LUHMES (cell line): ENCODE results near the gene ZNF385D.

DNA sequence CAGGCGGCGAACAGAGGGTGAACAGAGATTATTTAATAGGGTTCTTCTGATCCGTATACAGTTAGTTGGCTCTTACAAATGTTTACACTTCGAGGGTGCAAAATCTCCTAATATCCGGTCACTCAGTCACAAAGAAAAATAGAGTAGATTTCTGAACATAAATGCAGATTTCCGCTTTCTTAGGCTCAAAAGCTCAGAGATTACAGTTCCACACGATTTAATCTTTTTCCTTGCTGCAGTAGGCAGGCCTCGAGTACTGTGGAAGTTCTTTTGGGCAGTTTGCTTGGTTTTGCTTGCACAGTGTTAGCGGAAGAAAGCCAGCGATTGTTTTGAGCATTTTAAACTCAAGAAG, 990 bp downstream of the PLCL2 start:
- PRO-cap: no peak

DNA sequence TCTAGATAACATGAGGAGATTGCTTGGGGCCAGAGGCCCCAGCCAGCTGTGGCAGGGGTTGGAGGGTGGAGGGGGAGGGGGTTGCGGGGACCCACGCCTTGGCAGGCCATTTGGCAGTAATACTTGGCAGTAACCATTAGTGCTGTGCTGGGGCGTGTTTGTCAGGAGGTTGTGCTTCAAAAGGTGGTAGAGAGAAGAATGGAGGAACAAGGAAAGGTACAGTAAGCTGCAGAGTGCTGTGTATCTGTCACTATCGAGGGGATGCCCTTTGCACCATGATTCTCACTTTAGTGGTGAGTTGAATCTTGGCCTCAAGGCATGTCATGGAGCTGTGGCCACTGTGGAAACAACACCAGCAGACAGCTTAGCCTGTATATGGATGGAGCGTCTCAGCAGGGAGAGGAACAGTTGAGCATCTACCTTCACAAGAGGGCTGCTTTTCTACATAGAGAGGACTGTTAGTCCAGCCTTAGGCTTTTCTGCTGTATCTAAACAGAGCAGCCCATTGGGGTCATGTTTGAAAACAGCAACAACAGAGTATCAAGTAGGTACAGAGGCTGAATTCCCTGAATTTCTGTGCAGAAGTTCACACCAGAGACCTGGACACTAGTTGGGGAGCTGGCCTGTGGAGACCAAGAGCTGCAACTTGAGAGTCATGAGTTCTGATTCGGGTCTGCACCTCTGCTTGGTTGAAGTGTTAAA, 14.3 kb downstream of the PLCL2 start:
- PRO-cap: no peak

GRCh38 chr3:17157313-17158267, 272.8 kb downstream of the PLCL2 start:
- PRO-cap: no peak

- PRO-cap: no peak
These were observed 310.4 kb downstream of the PLCL2 start for GRCh38 chr3:17195233-17195526.

GRCh38 chr3:17303134-17303483, 418.4 kb downstream of the PLCL2 start:
- PRO-cap: no peak

GRCh38 chr3:17458041-17458660, 284.3 kb downstream of the TBC1D5 start:
- PRO-cap: no peak

DNA sequence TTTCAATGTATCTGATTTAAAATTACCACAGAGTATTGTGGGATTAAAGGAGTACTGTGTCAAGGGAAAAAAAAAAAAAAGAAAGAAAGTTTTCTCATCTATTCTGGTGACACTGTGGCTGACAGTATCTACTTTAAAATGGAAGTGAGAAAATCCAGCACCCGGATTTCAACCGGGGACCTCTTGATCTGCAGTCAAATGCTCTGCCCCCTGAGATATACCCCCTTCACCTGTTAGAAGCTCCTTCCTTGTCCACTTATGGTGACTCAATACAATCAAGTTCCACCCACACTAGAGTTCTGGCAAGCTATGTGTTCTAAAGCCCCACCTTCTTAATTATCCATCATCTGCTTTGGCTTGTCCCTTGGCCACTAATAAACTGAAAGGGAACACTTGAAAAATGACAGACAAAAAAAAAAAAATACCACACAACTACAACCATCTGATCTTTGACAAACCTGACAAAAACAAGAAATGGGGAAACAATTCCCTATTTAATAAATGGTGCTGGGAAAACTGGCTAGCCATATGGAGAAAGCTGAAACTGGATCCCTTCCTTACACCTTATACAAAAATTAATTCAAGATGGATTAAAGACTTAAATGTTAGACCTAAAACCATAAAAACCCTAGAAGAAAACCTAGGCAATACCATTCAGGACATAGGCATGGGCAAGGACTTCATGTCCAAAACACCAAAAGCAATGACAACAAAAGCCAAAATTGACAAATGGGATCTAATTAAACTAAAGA, 42.5 kb downstream of the TBC1D5 start:
- PRO-cap: no peak

DNA sequence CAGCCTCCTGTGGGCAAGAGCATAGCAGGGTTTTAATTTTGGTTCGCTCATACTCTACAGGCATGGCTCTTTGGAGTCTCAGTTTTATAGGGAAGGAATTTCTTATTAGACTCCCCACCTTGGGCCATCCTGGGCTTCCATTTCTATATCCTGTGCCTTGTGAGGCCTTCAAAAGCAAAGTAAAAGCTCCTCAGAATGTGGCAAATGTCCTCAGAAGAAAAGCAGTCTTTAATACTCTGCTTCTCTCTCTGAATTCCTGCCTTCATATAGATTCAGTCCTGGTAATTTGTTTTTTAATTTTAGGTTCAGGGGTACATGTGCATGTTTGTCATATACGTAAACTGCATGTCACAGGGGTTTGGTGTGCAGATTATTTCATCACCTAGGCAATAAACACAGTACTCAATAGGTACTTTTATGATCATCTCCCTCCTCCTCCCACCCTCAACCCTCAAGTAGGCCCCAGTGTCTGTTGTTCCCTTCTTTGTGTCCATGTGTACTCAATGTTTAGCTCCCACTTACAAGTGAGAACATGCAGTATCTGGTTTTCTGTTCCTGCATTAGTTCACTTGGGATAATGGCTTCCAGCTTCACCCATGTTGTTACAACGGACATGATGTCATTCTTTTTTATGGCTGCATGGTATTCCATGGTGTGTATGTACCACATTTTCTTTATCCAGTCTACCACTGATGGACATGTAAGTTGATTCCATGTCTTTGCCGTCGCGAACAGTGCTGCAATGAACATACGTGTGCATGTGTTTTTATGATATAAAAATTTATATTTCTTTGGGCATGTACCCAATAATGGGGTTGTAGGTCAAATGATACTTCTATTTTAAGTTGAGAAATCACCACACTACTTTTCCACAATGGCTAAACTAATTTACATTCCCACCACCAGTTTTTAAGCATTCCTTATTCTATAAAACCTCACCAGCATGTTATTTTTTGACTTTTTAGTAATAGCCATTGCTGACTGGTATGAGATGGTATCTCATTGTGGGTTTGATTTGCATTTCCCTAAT, 16.7 kb downstream of the TBC1D5 start:
- PRO-cap: no peak

GRCh38 chr3:18223384-18224056, 201.6 kb downstream of the SATB1 start:
- PRO-cap: no peak

- PRO-cap: no peak
These were observed 76.0 kb downstream of the SATB1 start for GRCh38 chr3:18348950-18349699.

GRCh38 chr3:18366254-18366988, 58.7 kb downstream of the SATB1 start:
- PRO-cap: no peak

DNA sequence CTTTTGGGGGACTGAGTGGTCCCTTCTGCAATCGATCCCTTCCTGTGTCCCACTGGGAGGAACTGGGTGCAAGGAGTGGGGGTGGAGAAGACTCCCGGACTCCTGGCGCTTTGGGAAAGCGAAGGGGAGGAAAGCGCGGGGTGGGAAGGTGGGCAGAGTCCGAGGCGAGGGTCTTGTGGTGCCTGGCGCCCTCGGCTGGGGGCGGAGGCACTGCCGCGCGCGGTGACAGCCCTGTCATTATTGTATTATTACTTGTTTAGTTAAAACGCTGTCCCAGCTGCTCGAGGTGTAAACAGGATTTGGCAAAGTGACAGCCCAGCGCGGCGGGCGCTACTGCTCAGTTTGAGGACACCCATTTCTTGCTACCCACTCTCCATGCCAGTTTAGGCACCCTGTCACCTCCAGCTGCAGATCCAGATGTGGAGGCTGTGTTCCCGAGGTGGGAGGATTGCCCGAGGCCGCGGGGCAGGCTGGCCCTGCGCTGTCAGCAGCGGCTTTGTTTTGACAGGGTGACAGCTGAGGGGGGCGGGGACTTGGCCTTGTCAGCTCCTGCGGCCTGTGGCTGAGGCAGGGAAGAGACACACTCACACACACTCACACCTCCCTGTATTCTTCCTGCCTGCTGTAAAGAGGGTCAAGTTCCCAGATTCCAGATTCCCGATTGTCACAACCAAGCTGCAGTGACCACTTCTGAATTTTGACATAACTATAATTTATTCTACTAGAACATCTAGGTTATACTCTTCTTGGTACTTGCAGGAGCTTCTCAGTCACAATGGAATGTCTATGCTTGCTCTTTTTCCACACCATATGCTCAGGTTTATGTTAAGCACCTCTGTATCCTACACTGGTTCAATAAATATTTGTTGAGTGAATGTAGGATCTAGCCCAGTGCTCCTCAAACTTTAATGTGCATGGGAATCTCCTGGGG, 1.2 kb downstream of the KAT2B start:
- PRO-cap: no peak

- PRO-cap: bidirectional peak, plus-strand start at chr3:21751250, minus-strand start at chr3:21751211
These were observed at the start of gene ZNF385D for GRCh38 chr3:21750627-21751791. Gene ZNF385D (minus strand): TSS chr3:21751210.

DNA sequence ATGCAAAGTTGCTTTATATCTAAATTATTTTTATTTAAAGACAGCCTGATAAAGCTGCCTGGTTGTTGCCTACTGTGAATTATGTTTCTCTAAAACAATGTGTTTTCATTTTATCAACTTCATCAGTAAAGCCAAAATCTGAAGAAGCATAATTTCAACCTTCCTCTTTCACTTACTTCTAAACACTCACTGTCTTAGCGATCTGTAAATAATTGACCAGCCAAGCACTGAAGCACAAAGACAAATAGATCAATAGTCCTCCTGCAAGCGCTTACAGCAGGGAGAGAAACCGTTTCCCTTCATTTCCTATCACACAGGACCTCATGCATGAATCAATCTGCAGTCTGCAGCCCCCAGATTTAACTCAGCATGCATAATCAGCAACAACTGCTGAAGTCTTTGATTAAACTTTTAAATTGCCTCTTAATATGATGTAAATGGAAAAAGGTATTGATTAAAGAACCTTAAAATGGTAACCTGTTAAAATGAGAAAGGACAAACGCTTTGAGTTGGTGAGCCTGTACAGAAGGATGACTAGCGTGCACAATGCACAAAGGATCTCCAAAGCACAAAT, 370.1 kb upstream of the ZNF385D start:
- PRO-cap: no peak

GRCh38 chr3:23379429-23380095, 176.4 kb downstream of the UBE2E2 start:
- PRO-cap: no peak

DNA sequence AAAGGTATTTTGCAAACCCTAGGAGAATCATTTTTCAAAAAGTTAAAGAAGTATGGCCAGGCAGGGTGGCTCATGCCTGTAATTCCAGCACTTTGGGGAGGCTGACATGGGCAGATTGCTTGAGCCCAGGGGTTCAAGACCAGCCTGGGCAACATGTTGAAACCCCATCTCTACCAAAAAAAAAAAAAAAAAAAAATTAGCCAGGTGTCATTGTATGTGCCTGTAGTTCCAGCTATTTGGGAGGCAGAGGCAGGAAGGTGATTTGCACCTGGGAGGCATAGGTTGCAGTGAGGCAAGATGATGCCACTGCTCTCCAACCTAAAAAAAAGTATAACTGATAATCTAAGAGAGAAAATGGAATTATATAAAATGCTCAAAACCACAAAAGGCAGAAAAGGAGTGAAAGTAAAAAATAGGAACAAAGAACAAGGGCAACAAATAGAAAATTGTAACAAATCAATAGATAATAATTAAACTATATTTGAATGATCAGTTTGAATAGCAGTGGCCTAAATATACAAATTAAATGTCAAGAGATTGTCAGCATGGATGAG, 224.0 kb downstream of the UBE2E2 start:
- PRO-cap: no peak

DNA sequence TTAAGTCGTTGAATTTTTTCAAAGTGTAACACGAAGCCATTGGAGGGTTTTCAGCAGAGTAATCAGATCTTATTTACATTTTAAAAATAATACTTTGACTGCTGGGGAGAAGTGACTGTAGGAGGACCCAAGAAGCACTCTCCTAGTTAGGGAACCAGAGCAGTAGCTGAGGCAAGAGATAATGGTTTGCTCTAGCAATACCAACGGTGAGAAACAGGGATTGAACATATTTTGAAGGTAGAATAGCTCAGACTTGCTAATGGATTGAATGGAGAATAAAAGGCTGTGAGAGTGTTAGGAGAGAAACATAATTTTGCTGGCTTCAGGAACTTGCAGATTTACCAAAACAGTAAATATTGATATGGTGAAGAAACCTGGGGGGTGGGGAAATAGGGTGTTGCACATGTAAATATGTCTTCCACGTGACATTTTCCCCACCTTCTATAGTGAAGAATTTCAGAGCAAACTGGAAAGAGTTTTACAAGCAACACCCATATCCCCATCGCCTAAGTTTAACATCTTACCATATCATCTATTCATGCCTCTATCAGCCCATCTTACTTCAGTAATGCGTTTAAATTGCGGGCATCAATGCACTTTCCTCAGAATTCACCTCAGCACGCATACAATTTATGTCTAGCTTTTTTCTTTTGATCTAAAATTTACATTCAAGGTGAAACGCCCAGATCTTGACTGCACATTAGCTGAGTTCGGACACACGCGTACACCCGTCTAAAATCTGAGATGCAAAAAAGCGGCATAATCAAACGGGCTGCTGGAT, 1.0 kb upstream of the NR1D2 start:
- PRO-cap: unidirectional peak, plus-strand start at position 697 of the sequence

- PRO-cap: no peak
These were observed 182.8 kb downstream of the THRB start for GRCh38 chr3:24311651-24312535.

GRCh38 chr3:25430355-25430755, 2.3 kb downstream of the RARB start:
- PRO-cap: no peak

- PRO-cap: no peak
These were observed 3.7 kb downstream of the OXSM start for GRCh38 chr3:25793692-25793970.